ENCODE measurements around the genes PXMP2, CHFR and ZNF10.

DNA sequence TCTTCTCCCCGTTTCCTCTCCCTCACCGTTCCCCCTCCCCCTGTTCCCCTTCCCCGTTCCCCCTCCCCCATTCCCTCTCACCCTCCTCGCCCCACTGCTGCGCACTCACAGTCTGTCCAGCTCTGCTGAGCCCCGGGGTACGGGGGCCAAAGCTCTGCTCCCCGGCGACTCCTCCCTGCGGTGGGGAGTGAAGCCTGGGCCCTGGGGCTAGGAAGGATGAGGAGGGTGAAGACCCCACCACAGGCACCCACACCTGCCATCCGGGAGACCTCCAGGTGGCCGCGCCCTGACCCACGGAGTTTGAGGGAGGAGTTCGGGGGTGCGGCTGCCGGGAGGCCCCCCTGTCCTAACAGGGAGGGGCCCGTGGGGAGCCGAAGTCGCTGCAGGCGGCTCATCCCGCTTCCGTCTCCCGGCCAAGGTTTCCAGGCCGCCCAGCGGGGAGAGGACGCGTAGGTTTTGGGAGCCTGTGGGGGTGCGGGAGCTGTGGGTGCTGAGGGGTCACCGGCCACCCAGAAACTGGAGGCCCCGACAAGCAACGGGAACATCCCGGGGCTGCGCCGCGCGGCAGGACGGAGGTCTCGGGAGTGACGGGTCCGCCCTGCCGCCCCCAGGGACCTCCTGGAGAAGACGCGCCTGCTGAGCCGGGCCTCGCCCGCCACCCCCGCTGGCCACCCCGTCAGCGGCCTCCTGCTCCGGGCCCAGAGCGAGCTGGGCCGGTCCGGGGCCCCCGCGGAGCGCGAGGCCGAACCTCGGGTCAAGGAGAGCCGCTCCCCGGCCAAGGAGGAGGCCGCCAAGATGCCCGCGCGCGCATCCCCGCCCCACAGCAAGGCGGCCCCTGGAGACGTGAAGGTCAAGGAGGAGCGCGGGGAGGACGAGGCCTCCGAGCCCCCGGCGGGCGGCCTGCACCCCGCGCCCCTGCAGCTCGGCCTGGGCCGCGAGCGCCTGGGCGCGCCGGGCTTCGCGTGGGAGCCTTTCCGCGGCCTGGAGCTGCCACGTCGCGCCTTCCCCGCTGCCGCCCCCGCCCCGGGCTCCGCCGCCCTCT is 27.7 kb downstream of the LRCOL1 start:
- PRO-cap, 3 experiments = no peak in any of the 3 experiments

DNA sequence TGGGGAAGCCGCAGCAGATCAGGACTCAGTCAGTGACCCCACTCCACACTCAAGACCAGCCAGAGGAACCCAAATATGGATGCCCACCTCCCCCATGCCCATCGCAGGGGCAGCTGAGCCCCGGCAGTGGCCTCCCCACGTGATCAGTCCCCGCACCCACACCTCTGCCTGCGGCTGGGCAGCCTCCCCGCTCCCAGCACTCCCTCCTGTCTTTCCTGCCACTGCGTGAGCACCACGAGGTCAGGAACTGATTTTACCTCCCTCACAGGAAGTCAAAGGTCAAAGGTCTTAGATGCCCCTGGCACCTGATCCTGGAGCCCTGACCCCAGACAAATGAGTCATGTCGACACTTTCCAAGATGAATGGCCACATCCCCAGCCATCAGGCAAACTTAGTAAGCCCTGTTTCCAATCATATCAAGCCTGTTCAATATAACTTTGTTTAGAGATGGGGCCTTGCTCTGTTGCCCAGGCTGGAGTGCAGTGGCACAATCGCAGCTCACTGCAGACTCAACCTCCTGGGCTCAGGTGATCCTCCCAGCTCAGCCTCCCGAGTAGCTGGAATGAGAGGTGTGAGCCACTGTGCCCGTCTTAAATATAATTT is 2.1 kb downstream of the LRCOL1 start:
- PRO-cap, 3 experiments = no peak in any of the 3 experiments

DNA sequence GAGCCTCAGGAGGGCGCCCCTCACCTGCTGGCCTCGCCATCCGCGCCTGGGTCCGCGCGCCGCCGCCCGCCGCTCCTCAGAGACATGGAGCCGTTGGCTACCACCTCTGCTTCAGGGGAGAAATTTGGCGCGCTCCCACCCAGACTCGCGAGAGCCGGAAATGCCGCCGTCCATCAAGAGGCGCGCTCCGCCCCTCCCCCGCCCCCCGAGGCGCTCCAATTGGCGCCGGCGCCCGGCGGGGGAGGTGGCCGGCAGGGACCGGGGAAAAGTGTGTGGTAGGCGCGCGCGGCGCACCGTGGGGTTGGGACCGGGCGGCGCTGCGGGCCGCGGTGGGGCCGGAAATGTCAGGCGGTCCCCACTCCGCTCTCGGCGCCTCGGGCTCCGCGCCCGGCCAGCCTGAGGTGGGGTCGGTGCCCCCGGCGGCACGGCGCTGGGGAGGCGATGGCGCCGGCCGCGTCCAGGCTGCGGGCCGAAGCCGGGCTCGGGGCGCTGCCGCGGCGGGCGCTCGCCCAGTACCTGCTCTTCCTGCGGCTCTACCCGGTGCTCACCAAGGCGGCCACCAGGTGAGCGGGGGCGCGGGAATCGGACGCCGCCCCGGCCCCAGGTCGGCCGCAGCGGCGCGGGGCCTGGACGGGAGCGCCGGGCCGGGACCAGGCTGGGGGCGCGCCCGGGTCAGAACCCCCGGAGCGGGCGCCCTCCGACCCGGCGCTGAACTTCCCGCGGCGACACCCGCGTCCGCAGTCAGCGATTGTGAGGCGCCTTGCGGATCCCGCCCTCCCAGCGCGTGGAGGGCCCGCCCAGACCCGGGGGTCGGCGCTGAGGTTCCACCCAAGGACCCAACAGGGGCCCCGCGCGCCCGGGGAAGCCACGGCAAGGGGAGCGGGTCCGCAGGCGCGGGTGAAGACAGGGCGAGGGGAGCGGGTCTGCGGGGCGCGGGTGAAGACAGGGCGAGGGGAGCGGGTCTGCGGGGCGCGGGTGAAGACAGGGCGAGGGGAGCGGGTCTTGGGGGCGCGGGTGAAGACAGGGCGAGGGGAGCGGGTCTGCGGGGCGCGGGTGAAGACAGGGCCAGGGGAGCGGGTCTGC is at the start of gene PXMP2:
PXMP2 (plus strand) TSS at position 358 of the 1,083 bp plus-strand sequence.
- PRO-cap, 3 experiments = peak in 3 of 3 experiments; most common plus-strand start position 293 of the sequence (in 1); most common minus-strand start position 113 of the sequence (in 2)

DNA sequence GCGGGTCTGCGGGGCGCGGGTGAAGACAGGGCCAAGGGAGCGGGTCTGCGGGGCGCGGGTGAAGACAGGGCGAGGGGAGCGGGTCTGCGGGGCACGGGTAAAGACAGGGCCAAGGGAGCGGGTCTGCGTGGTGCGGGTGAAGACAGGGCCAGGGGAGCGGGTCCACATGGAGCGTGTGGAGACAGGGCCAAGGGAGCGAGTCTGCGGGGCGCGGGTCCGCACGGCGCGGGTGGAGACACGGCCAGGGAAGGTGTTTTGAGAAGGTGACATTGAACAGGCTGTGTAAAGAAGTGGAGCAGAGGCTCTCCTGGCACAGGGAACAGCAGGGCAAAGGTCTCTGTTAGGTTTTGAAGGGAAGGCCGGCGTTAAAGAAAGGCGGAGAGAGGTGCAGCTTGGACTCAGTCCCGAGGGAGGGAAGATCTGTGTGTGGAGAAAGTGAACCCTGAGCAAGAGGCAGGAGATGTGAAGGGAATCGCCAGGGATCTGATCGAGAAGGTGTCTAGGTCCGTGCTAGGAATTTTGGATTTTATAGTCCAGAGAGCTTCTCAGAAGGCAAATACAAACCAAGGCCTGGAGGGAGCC is 1.8 kb downstream of the PXMP2 start:
- PRO-cap, 3 experiments = no peak in any of the 3 experiments

DNA sequence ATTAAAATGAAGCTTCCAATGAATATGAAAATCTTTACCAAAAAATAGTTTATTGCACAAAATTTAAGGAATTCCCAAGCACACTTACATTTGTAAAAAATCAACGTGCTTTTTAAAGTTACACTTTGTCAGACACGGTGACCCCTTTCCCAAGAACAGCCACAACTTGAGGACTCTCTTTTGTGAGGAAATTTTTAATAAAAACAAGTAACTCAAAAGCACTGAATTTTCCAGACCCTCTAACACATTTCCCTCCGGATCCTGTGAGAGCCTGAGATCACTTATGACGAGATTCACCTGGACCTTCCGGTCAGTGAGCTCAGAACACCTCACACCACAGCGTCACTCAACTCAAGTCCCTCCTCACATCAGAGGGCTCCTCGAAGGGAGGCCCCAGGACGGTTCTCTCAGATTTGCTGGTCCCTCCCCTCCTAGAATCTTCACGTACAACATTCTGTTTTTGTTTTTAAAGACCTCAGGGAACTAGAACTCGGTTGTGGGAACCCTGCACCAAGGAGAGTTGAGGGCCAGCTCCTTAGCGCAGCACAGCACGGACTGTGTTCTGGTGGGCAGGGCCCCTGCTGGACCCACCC is 7.3 kb upstream of the ANKLE2 start:
- PRO-cap, 3 experiments = no peak in any of the 3 experiments

DNA sequence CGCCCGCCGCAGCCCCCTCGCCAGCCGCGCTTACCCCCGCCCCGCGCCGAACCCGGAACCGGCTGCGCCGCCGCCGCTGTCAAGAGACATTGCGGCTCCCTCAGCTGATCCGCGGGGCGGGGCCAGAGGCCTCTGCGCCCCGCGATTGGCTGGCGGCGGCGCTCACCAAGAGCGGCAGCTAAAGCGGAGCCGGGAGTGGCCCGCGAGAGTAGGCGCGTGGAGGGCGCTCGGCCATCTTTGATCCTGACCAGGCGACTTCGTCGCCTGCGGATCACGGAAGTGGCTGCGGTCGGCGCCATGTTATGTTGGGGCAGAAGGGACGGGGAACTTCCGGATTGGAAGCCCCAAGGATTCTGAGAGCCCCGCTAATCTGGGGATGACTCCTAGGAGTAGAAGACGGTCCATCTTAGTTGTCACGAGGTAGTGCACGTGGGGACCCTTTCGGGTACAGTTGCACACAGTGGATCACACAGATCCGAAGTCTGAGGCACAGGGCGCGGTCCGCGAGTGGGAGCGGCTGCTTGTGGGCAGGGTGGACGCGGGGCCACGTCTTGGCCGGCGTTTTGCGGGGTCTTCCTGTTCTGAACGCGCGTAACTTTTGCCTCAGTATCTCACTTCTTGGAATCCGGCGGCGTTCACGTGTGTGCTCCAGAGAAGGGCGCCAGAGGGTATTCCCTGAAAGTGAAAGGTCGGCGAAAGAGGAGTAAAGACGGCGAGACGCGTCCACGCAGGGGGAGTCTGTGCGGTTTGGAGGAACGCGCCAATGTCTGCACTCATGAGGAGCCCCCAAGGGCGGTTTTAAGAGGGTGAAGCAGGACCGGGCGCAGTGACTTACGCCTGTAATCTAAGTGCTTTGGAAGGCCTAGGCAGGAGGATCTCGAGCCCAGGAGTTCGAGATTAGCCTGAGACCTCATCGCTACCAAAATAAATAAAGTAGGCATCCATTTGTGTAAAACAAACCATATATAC is at the start of gene CHFR:
CHFR (minus strand) TSS at position 93 of the 969 bp plus-strand sequence.
- PRO-cap, 3 experiments = peak in 3 of 3 experiments; most common plus-strand start position 313 of the sequence (in 3); most common minus-strand start position 54 of the sequence (in 2)

- PRO-cap, 3 experiments = no peak in any of the 3 experiments
These were observed 7.6 kb upstream of the CHFR start for GRCh38 chr12:132894997-132895399.

- PRO-cap, 3 experiments = peak in 3 of 3 experiments; most common minus-strand start chr12:132908491 (in 2)
These were observed 20.7 kb upstream of the CHFR start for GRCh38 chr12:132907952-132908649.

DNA sequence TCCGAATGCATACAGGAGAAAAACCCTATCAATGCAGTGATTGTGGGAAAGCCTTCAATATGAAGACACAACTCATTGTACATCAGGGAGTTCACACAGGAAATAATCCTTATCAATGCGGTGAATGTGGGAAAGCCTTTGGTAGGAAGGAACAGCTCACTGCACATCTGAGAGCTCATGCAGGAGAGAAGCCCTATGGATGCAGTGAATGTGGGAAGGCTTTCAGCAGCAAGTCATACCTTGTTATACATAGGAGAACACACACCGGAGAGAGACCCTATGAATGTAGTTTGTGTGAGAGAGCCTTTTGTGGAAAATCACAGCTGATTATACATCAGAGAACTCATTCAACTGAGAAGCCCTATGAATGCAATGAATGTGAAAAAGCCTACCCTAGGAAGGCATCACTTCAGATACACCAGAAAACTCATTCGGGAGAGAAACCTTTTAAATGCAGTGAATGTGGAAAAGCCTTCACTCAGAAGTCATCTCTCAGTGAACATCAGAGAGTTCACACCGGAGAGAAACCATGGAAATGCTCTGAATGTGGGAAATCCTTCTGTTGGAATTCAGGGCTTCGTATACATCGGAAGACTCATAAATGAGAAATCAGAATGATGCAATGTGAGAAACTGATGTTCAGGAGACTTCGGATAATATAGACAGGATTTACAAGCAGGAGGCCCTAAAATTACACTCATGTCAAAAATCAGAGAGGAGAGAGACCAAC is 24.9 kb downstream of the ZNF26 start:
- PRO-cap, 3 experiments = no peak in any of the 3 experiments

GRCh38 chr12:133081359-133081993 is 753 bp downstream of the ZNF140 start:
- PRO-cap, 3 experiments = no peak in any of the 3 experiments

- PRO-cap, 3 experiments = peak in 3 of 3 experiments; most common plus-strand start chr12:133130627 (in 3); most common minus-strand start chr12:133130963 (in 3)
These were observed at the start of gene ZNF10 for GRCh38 chr12:133130136-133131229. TSS of gene ZNF10 (plus strand) at chr12:133130627.